Caco-2 (cell line): ENCODE data around the genes MEIS2 and FAM98B.

GRCh38 chr15:36985031-36986038 lies 115.0 kb downstream of the MEIS2 start:
- PRO-cap: no peak
- RRBS: no CpG with 5 or more reads among the region's 4 CpGs

DNA sequence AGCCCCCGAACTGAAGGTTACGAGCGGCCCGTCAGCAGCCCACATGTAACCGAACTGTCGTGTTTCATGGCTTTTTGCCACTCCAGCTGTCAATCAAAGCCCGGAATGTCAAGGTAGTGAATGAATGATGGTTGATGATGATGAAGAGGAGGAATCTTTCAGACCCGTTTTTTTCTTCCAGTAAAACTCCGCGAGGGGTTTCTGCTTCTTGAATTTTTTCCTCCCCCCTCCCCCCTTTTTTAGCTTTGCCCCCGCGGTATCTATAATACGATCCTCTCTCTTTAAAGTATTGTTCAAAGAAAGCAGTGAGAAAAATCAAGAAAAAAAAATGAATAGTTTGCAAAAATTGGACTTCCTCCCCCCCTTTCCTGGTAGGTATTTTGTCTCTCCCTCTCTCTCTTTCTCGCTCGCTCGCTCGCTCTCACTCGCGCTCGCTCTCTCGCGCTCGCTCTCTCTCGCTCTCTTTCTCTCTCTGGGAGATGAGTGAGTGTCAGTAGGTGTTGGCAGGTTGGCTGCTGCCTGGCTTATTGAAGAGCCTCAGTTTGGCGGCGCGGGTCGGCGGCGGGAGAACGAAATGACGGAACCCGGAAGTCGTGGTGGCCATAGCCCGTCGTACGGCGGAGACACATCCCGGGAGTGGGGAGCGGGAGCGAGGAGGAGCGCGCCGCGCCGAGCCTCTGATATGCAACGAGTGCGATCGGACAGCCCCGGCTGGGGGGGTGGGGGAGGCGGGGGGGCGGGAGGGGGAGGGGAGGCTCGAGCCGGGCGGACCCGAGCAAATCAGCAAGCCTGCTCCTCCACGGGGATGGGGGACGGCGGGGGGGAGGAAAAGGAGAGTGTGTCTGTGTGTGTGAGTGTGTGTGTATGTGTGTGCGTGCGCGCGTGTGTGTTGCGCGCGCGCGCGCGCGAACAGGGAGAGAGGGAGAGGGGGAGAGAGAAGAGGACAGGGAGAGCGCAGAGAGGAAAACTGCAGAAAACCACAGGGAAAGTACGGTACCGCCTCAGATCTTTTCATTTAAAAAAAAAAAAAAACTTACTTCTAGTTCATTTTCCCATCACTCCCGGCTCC lies at the start of gene MEIS2:
MEIS2 (minus strand) TSS at position 695 of the 1,069 bp plus-strand sequence.
- PRO-cap: unidirectional peak, minus-strand start at position 56 of the sequence; bidirectional peak, plus-strand start at position 540 of the sequence, minus-strand start at position 575 of the sequence; bidirectional peak, plus-strand start at position 915 of the sequence, minus-strand start at position 807 of the sequence
- RRBS: 2% methylated on average over 16 of the region's 75 CpGs

GRCh38 chr15:37106575-37107763 lies 6.6 kb upstream of the MEIS2 start:
- PRO-cap: no peak
- RRBS: no CpG with 5 or more reads among the region's 49 CpGs

DNA sequence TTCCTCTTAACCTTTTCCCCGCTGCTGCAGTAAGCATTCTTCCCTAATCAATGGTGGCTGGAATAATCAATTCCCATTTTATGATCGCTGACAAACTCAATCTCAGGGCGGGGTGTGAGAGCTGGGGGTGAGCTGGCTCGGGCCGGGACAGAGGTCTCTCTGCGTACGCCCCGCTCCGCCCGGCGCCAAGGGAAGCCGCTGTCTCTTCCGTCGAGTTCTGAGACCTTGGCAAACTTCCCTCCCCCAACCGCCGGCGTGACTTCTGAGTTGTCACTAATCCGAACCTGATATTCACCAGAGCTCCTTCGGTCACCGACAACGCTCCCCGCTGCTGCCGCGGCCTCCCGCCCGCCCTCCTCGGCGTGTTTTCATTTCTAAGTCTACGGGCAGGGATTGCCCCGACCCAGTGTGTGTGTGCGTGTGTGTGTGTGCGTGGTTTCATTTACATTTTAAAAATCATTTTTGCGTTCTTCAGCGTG lies 10.4 kb upstream of the MEIS2 start:
- PRO-cap: no peak
- RRBS: 98% methylated on average over 7 of the region's 34 CpGs

DNA sequence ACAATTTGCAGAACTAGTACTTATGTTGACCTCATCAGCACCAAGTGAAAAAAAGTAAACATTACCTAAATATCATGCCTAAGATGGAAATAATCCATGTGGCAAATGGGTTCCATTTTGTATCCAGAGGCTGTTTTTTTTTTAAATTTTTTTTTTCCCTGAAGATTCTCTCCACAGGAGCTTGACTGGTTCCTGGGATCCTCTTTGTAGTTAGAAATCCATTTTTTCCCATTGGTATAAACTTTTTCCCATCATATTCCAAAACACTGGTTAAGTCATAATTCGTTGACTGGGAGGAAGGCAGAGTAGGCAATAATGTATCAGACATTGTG lies 127.1 kb upstream of the TMCO5A start:
- PRO-cap: no peak
- RRBS: no CpG with 5 or more reads among the region's 1 CpG

DNA sequence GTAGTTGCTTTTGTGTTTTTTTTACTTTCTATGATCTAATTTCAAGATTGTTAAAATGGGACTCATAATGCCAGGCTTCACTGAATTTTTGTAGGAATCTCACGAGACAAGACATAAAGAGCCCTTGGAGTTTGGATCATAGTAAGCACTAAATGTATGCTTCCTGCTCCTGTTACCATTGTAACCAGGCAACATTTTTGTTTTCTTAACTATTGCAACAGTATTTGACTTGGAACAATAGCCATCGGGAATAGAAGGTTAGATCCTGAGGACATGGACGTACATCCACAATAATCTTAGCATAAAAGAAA lies 131.2 kb downstream of the TMCO5A start:
- PRO-cap: no peak
- RRBS: no CpG with 5 or more reads among the region's 3 CpGs

DNA sequence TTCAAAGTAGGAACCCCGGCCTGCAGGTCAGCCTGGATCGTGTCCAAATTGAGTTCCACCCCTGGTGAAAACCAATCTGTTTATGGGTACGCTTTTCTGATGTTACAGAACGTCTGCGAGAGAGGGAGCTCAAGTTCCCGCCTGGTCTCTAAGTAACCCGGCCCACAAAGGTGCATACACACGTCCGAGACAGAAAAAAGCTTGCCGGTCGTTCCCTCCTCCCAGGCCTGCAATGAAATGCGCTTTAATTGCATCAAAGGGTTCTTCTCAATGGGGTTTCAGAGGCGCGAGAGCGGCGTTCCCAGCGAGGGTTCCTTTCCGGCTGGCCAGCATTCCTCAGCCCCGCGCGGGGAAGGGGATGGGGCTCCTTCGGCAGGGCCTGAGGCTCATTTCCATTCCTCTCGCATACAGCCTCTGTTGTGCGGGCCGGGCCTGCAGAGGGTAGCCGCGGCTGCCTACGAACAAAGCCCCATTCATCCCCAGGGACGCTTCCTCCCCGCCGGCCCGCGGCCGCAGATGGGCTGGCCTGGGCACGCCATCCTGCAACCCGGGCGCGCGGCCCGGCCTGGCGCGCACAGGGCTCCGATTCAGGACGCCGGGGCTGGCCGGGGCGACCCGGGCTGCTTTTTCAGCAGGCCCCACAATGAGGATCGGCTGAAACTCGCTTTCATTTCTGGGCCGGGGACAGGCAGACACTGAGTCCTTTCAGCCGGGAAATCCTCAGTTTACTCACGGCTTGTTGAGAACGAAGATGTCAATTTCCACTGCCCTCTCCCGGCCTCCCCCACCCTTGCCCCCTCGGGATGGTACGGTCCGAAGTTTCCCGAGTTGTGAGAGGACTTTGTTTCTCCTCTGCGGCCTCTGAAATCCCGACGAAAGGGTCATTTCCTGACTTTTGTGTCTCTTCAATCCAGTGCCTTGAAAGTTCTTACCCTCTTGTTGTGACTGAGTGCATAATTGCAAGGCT lies 138.4 kb downstream of the TMCO5A start:
- PRO-cap: bidirectional peak, plus-strand start at position 175 of the sequence, minus-strand start at position 54 of the sequence; bidirectional peak, plus-strand start at position 281 of the sequence, minus-strand start at position 567 of the sequence; bidirectional peak, plus-strand start at position 809 of the sequence, minus-strand start at position 731 of the sequence
- RRBS: 3% methylated on average over 39 of the region's 62 CpGs

DNA sequence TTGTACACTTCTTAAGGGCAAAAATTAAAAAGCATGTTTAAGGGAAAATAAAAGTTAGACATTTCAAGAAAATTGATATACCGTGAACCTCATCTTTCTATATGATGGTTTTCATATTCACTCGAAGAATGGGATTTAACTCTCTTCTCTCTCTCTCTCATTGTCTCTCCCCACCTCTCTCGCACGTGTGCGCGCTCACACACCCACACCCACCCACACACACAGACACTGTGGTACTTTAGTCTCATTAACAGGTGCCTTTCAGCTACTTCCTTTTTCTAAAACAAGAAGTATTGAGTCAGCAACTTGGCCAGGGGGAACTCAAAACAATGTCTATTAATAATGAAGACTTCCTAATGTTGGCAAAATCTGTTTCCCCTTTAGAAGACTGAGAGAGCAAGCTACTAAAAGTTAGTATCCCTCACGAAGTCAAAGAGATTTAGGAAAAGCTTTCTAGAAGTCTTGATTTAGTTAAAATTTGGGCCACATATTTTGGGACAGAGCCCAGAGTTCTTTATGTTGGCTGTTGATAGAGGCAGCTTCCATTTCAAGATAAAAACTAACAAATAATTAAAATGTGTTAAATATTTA lies 150.7 kb downstream of the TMCO5A start:
- PRO-cap: no peak
- RRBS: no CpG with 5 or more reads among the region's 7 CpGs

- PRO-cap: no peak
- RRBS: no CpG with 5 or more reads among the region's 3 CpGs
Measured at GRCh38 chr15:38216823-38217325, 35.8 kb upstream of the SPRED1 start.

DNA sequence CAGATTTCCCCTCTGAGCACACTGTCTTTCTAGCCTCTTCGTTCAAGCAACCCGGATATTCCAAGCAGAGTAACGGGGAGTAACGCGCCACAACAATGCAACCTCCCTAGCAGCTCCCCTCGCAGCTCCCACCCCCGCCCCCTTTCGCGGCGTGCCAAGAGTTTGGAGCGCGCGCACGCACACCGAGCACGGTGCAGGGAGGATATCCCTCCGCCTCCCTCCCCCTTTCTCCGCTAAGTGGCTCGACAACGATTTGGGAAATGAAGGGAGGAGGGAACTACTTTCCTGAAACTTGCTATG lies 923 bp upstream of the SPRED1 start:
- PRO-cap: no peak
- RRBS: no CpG with 5 or more reads among the region's 20 CpGs

- PRO-cap: no peak
- RRBS: no CpG with 5 or more reads among the region's 14 CpGs
Measured at GRCh38 chr15:38263087-38264172, 10.8 kb downstream of the SPRED1 start.

- PRO-cap: bidirectional peak, plus-strand start at chr15:38454181, minus-strand start at chr15:38454071; bidirectional peak, plus-strand start at chr15:38454405, minus-strand start at chr15:38454374; bidirectional peak, plus-strand start at chr15:38454641, minus-strand start at chr15:38454531
- RRBS: 4% methylated on average over 26 of the region's 57 CpGs
Measured at GRCh38 chr15:38453593-38454725, at the start of gene FAM98B. Gene FAM98B (plus strand): TSS chr15:38454127.

- PRO-cap: no peak
- RRBS: no CpG with 5 or more reads among the region's 13 CpGs
Measured at GRCh38 chr15:38557704-38558377, 6.8 kb downstream of the RASGRP1 start.

DNA sequence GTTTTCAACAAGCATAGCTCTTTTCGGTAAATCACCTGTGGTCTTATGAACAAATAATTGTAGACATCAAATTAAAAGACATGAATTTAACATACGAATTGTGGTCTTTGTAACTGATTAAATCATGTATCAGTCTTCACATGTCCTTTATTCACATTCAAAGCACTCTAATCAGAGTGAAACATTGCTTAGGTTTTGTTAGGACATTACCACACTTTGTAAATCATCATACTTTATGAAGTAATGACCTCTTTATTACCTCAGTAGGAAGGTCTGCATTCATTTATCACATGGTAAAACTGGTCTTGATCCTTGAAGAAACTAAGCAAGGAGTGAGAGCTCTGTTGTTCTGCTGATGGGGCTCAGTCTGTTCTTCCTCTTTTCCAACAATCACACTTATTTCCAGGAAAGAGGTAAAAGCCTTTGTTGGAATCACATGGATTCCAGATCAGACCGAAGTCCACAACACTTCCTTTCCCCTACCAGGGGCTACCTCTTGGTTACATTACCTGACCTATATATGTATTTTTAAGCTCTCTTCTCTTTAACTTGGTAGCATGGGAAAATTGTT lies 413.4 kb upstream of the THBS1 start:
- PRO-cap: no peak
- RRBS: no CpG with 5 or more reads among the region's 3 CpGs

- PRO-cap: no peak
- RRBS: no CpG with 5 or more reads among the region's 4 CpGs
Measured at GRCh38 chr15:39198929-39199642, 381.8 kb upstream of the THBS1 start.

- PRO-cap: no peak
- RRBS: no CpG with 5 or more reads among the region's 17 CpGs
Measured at GRCh38 chr15:39426766-39427655, 153.9 kb upstream of the THBS1 start.

DNA sequence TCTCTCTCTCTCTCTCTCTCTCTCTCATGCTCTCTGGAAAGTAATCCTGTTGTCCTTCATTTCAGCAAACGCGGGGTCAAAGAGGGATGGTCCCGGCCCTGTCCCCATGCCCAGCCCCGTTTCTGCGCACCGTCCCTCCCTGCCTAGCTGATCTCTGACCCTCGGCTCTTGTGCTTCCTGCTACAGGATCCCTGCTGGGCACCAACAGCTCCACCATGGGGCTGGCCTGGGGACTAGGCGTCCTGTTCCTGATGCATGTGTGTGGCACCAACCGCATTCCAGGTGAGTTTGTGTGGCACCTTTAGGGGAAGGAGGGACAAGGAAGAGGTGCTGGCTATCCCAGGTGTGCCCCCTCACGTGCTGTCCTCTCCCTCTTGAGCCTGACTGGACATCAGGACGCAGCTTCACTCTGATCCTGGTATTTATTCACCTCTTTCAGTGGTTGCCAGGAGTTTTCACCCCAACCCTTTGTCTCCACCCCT lies 805 bp downstream of the THBS1 start:
- PRO-cap: bidirectional peak, plus-strand start at position 120 of the sequence, minus-strand start at position 156 of the sequence
- RRBS: no CpG with 5 or more reads among the region's 11 CpGs

DNA sequence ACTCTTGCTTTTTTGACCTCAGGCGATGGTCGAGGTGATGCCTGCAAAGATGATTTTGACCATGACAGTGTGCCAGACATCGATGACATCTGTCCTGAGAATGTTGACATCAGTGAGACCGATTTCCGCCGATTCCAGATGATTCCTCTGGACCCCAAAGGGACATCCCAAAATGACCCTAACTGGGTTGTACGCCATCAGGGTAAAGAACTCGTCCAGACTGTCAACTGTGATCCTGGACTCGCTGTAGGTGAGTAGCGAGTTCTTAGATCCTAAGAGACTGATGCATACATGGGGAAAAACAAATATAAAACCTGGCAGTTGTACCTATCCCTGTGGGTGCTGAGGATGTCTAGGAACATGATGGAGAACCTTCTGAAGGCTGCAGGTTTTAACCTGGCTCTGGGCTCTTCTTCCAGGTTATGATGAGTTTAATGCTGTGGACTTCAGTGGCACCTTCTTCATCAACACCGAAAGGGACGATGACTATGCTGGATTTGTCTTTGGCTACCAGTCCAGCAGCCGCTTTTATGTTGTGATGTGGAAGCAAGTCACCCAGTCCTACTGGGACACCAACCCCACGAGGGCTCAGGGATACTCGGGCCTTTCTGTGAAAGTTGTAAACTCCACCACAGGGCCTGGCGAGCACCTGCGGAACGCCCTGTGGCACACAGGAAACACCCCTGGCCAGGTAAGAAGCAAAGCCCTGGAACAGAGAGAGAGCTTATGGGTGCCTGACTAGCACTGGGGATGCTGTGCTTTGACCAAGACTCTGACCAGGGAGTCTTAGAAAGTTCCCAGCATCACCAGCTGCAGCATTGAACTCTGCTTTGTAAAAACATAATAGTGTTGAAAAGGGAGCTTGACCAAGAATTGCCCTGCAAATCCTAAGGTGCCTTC lies 12.3 kb downstream of the THBS1 start:
- PRO-cap: no peak
- RRBS: no CpG with 5 or more reads among the region's 18 CpGs

DNA sequence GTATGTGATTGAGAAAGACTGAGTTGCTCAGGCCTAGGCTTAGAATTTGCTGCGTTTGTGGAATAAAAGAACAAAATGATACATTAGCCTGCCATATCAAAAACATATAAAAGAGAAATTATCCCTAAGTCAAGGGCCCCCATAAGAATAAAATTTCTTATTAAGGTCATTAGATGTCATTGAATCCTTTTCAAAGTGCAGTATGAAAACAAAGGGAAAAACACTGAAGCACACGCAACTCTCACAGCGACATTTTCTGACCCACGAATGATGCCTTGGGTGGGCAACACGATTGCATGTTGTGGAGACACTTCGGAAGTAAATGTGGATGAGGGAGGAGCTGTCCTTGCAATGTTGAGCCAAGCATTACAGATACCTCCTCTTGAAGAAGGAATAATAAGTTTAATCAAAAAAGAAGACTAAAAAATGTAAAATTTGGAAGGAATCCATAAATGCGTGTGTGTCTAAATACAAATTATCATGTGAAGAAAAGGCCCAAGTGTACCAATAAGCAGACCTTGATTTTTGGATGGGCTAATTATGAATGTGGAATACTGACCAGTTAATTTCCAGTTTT lies 16.8 kb downstream of the THBS1 start:
- PRO-cap: no peak
- RRBS: no CpG with 5 or more reads among the region's 7 CpGs

GRCh38 chr15:39627963-39628468 lies 47.1 kb downstream of the THBS1 start:
- PRO-cap: no peak
- RRBS: no CpG with 5 or more reads among the region's 6 CpGs